GM19239 (cell line): ENCODE data around the genes CYP26A1, SLC35G1 and PDLIM1.

DNA sequence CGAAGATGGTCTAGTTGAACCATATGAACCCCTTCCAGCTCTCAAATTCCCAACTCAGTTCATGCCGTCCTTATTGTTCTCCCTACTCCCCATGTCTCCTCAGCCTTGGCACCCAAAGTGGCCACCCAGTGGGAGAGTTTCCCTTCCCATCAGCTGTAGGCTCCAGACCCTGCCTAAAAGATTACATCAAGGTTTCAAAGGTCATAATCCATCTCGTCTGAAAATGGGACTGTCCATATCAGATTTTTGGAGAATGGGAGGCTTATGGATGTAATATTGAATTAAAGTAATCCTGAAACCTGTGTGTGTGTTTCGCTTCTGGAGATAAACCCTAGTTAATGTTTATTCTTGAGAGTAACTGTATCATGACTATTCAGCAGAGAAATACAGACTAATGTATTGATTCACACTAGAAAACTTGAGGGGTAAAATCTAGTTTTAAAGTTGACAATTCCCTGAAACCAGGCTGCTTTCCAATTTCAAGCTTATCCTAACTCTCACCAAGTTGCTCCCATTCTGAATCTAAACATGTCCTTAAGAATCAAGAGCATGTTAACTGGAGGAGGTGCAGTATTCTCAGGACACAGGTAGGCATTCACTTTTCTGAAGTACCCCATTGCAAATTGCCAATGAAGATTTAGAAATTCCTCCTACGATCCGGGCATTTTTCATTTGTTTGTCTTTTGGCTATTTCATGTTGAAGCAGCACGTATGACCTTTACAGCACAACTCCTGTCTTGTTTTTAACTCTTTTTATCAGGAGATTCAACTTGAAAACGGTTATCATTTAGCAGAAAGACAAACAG, 7.5 kb downstream of the HHEX start:
- RRBS = no CpG with 5 or more reads among the region's 8 CpGs

GRCh38 chr10:92849715-92849978, 1.3 kb downstream of the EXOC6 start:
- RRBS = no CpG with 5 or more reads among the region's 1 CpG

GRCh38 chr10:92872876-92873453, 24.6 kb downstream of the EXOC6 start:
- RRBS = no CpG with 5 or more reads among the region's 4 CpGs

GRCh38 chr10:92901699-92902197, 53.4 kb downstream of the EXOC6 start:
- RRBS = no CpG with 5 or more reads among the region's 5 CpGs

- RRBS = 2% methylated on average over 14 of the region's 100 CpGs
Observed at GRCh38 chr10:93073345-93074568, at the start of gene CYP26A1. Gene CYP26A1 (plus strand): TSS chr10:93073893.

DNA sequence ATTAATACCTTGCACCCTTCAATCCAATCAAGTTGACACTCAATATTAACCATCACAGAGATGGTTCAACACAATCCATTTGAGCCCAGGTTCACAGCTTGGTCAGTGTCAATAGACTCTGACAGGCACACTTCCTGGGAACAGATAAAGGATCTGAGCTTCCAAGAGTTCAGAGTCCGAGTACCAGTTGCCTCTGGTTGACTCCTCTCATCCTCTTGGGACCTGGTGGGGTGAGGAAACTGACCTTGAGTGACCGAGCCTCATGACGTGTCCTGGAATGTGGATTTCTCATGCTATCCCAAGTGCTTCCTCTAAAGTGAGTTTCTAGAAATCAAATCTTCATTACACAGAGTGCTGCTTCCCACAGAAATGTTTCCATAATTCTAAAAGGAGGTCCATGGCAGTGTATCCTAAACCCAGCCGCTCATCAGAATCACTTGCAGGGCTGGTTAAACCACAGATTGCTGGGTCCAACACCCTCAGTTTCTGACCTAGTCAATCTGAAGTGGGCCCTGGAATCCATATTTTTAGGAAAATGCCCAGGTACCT, 162.1 kb downstream of the CYP26A1 start:
- RRBS = no CpG with 5 or more reads among the region's 4 CpGs

DNA sequence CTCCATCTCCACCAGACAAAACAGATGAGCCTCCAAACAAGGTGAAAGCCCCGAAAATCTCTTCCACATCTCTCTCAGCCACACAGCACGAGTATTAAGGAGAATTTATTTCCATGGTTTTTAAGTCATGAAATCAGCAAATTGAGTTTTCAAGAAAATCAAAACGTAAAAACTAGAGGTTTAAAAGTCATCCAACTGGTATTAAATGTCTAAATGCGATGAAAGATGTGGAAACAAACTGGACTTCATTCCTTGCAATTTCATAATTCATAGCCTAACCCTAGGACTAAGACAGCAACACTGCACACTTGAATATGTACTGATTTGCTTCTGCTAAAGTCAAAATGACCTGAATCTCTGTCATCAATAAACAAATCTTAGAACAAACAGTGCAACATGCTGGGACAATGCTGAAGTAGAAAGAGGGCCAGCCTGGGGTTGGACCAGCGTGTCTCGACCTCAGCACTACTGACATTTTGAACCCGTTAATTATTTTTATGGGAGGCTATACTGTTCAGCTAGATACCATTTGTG, 47.2 kb downstream of the MYOF start:
- RRBS = no CpG with 5 or more reads among the region's 7 CpGs

DNA sequence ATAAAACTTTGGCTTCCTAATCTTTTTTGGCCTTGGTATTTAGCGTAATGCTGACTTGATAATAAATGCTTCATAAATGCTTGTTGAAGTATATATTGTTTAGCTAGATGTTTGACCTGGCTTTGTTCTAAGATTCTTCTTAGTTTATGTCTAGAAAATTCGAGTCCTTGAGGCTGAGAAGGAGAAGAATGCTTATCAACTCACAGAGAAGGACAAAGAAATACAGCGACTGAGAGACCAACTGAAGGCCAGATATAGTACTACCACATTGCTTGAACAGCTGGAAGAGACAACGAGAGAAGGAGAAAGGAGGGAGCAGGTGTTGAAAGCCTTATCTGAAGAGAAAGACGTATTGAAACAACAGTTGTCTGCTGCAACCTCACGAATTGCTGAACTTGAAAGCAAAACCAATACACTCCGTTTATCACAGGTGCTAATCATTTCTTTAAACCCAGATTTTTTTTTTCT, 6.6 kb downstream of the CEP55 start:
- RRBS = no CpG with 5 or more reads among the region's 7 CpGs

- RRBS = no CpG with 5 or more reads among the region's 5 CpGs
Observed at GRCh38 chr10:93573103-93573392, 6.6 kb downstream of the FFAR4 start.

- RRBS = 28% methylated on average over 6 of the region's 24 CpGs
Observed at GRCh38 chr10:93600446-93600841, 591 bp downstream of the RBP4 start.

- RRBS = no CpG with 5 or more reads among the region's 1 CpG
Observed at GRCh38 chr10:93753669-93754127, 4.0 kb upstream of the LGI1 start.

DNA sequence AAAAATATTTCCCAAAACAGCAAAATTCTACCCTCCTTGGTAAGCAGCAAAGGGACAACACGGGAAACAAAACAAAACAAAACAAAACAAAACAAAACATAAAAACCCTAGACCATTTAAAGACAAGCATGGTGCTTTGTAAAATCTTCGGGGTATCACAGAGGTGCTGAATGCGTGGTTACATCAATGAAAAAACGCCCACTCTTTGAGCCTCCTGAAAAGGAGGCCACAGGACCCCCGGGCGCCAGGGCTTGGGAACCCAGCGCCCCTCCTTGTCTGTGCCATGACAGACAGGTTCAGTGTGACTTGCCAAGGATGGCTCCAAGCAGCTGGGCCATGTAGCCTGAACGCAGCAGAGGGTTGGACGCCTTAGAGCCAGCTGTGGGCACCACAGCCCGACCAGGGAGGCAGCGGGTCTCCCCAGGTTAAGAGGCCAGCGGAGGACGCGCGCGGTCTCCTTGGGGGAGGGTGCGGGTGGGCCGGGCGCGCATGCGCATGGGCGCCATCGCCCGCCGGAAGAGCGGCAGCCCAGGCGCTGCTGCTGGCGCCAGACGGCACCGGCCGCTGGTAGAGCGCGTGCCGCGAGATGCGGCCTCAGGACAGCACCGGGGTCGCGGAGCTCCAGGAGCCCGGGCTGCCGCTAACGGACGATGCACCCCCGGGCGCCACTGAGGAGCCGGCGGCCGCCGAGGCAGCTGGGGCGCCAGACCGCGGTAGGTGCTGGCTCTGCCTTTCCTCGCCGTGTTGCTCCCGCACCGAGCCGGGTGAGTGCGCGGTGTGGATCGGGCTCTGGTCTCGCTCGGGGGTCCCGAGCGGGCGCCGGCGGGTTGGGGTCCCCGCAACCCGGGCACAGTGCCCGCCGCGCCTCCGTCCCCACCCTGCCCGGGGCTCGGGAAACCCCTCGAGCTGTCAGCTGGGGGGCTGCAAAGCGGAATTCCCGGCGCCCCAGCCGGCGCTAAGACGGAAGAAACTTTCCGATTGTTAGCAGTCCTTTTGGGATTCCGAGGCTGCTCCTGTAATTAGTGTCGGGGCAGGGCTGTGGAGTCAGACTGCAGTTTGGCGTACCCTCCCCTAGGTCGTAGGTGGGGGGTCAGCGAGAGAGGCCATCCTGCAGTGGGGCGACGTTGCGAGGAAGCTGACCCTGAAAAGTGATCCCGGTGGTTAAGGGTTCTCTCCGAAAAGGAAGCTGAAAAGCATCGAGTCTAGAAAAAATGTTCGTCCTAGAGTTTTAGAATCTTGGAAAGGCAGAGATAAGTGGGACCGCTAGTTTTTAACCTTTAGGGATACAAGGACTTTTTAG, at the start of gene SLC35G1:
Gene SLC35G1 (plus strand): TSS at position 531 of the 1,300 bp plus-strand sequence.
- RRBS = 2% methylated on average over 44 of the region's 96 CpGs

- RRBS = no CpG with 5 or more reads among the region's 4 CpGs
Observed at GRCh38 chr10:94344868-94345167, 17.9 kb downstream of the NOC3L start.

- RRBS = no CpG with 5 or more reads among the region's 16 CpGs
Observed at GRCh38 chr10:95231305-95231796, 37.3 kb downstream of the ACSM6 start.

DNA sequence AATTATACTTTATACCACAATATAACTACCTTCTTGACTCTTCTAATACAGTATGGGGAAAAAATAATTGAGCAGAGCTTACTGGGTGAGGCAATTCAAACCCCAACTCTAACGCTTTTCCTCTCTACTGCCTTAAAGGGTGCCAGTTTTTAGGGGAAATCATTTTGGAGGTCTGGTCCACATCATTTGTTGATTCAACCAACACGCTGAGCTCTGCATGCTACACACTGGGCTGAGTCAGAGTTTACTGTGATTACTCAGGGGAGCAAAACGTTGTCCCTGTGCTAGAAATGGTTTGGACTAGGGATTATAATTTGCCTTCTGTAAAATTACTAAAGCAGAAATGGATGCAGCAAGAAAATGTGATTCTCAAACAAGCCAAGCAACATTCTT, 11.4 kb downstream of the PDLIM1 start:
- RRBS = no CpG with 5 or more reads among the region's 3 CpGs

DNA sequence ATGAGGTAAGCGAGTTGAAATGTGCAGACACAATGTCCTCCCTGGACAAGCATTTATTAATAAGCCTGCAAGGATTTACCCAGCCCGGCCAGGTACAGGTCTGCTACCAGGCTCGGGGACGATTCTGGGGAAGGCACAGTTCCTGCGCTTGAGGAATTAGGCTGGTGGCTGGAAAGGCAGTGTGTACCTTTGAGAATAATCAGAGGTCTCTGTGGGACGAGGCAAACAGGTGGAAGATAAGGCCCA, 1.7 kb downstream of the PDLIM1 start:
- RRBS = no CpG with 5 or more reads among the region's 6 CpGs

- RRBS = 1% methylated on average over 65 of the region's 123 CpGs
Observed at GRCh38 chr10:95290388-95291383, at the start of gene PDLIM1. Gene PDLIM1 (minus strand): TSS chr10:95291003.

DNA sequence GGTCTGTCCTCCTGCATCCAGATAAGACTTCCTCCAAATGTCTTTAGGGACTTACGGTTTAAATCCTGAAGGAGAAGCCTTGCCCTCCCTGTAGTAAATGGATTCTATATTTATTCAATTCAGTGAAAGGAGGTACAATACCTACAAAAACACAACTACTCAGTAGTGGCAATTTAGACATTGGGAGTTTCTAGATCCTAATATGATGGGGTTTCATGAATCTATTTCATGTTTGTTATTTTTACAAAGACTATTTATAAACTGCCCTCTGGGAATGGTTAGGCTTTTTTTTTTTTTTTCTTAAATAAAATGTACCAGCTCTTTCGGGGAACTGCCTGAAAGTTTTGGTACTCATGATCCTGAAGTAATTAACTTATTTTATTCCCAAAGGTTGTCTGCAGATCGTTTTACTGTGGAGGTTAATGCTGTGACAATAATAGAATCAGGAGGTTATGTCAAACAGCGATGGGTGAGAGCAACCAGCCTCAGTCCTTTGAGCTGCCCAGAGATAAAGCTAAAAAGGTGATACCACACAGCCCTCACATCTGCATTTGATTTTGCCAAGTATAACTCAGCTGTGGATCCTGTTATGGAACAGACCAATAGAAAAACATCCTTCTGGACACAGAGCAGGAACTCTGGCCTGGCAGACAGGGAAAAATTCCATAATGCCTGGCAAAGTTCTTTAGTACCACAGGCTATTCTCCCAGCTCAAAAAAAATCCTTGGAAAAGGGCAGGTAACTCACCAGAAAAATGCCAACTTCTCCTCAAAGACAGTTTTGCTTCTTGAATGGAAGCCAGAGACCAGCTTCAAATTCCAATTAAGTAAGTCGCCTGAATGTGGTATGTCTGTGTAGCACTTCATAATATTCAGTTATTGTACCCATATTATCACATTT, 87.0 kb upstream of the PDLIM1 start:
- RRBS = no CpG with 5 or more reads among the region's 5 CpGs

DNA sequence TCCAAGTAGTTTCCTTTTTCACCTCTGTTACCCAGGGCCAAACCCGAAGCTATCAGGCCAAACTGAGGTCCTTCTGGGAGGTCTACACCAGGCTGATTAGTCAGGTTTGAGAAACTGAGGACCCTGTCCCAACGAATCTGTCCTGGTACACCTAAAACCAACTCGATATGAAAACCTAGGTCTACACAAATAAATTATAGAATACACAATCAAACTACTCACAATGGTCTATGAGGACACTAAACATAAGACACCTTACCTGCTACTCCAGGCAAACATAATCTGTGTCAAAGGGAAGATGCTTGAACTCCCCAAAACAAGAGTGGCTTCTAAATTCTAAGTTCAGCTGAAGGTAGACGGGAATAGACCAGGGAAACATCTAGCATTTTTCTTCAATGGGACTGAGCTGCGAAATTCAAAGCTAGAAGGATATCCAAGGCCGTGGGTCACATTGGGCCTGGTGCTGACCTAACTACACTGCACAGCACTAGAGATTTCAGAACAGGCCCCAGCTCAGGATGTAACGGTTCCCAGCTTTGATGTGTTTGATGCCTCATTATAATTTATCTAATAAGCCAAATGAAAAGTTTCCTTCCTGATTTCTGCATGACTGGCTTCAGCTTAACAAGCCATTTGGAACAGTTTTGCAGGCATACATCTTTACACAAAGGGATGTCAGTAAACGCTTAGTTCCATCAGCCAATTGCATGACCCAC, 121.8 kb upstream of the PDLIM1 start:
- RRBS = no CpG with 5 or more reads among the region's 8 CpGs